ENCODE measurements around the genes TTL and IL36RN.

DNA sequence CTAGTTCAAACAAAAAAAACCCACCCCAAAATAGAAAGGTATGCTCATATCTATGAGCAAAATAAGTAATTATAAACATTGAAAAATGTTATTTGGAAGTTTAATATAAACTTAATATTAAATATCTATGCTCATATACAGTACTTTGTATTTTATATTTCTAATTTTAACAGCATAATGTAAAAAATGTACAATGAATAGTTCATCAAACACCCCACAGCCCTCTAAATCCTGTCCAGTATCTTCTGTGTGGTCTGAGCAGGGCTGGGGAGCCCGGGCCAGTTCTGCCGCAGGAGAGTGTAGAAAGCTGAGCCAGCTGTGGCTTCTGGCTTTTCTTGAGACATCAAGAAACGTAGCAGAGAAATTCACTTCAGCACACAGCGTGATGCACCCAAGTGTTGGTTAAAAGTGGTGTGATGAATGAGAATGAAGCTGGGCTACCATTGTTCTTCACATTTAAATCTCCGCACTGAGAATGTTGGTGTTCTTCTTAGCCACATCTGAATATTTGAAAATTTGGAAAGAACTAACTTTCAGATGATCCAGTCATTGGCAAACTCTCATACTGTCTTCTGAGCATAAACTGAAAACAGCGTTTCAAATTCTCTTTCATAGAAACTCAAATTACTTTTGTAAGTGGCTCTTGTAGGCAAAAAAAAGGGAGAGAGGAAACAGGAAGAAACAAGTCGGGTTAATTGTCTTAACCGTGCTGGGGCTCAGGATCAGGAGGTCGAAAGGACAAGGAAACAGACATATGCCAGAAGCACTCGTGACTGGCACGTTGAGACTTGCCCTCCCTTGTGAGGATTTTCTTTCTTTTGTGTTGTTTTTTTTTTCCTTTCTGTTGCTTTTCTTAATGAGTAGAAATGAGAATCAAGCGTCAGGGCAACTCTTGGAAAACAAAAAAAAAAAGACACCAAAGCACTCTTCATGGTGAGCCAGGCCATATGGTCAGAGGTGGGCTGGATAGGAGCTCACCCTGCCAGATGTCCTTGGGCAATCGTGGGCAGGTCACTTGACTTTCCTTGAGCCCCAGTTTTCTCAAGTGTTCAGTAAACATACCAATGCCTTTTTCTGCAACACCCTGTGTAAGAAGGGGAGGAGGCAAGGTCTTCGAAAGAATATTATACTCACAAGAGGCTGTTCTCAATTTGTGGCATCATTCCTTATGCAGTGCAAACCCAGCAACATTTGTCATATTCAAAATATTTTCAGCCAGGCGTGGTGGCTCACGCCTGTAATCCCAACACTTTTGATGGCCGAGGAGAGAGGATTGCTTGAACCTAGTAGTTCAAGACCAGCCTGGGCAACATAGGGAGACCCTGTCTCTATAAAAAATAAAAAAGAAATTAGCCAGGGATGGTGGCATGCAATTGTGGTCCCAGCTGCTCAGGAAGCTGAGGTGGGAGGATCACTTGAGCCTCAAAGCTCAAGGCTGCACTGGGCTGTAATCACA is 23.2 kb upstream of the TMEM87B start:
- RRBS, result no CpG with 5 or more reads among the region's 17 CpGs

GRCh38 chr2:112055780-112056255 is 749 bp downstream of the TMEM87B start:
- RRBS, result no CpG with 5 or more reads among the region's 33 CpGs

- RRBS, result no CpG with 5 or more reads among the region's 20 CpGs
Observed at GRCh38 chr2:112155908-112156547, 17.8 kb downstream of the FBLN7 start.

DNA sequence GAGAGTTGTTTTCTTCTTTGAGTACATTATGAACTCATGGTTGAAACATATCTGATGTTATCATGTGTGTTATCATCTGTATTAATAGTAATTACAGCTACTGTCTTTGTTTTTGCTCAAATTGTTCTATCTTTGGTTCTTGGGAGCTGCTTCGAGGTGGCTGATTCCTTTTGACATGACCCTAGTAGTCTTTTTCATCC is 52.2 kb downstream of the FBLN7 start:
- RRBS, result no CpG with 5 or more reads among the region's 1 CpG

DNA sequence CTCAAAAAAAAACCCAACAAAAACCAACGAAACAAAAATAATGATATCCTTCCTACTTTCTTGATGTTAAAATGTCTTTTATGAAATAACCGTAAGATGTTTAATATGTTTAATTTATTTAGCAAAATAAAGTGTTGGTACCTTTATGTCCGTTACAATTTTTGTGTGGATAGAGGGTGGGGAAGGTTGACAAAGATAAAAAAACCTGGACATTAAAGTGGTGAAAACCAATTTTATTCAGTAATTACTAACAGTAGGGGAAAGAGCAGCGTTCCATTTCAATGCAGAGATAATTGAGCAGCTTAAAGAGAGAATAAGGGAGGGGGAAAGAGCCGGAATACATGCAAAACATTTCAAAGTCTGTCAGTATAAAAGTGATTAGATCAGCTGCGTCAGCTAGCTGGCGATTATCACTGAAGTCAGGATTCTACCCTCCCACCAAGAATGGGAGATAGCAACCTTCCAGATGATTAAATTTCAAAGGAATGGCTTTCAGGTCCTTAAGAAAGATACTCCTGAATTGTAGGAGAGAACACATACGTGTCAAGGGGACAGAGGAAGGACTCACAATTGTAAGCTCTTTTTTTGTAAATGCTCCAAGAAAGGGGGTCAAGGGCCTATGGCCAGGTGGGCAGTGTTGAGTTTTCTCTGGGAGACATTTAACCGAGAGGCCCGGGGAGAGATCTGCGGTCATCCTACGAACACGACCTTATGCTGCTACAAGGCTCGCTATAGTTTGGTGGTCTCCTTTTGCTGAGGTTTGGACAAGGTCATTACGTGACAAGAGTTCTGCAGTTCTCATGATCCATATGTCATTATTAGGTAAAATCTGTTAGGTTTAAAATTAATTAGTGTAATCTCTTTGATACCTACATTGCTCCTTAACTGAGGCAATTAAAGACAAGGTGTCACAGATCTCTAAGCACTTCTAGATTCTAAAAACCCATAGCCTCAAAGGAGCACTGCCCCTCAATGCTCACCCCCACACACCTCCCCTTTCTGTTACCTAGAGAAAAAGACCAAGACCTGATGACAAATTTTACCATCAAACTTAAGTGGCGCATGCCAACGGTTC is 2.6 kb upstream of the ZC3H6 start:
- RRBS, result no CpG with 5 or more reads among the region's 17 CpGs

GRCh38 chr2:112299580-112299983 is 24.2 kb downstream of the ZC3H6 start:
- RRBS, result no CpG with 5 or more reads among the region's 5 CpGs

DNA sequence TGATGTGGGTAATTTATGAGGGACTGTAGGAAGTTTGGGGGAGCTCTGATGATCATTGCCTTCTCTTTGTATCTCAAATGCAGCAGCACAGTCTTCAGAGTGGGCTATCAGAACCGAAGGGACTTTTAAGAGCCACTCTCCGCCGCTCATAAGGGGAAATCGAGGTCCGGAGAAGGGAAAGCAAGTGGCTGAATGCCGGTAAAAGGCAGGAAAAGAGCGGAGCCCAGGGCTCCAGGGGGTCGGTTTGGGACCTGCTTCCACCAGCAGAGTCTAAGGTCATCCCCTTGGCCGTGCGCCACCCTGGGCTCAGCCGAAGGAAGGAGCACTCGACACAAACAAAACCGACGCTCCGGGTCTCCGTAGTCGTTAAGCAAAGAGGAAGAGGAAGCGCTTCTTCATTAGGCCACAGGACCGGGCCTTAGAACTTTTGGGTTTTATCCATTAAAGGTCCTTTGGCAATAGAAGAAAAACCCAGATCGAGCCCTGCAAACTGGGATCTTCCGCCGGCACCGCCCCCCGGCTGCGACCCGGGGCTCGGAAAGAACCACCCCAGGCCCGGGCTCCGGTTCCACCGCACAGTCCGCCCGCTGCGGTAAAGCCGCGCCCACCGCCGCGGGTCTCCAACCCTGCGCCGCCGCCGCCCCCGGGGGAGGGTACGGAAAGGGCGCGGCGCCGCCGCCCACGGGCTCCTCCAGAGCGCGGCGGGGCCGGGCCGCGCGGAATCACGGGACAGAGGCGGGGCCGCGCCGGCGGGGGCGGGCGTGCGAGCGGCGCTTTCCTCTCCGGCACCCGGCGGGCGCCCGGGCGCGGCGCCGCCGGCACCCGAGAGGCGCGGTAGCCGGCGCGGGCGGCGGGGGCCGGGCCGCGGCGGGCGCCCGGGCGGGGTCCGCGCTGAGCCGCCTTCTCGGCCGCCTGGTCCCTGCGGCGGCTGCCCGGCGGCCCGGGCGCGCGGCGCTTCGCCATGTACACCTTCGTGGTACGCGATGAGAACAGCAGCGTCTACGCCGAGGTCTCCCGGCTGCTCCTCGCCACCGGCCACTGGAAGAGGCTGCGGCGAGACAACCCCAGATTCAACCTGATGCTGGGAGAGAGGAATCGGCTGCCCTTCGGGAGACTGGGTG is at the start of gene TTL:
Gene TTL (plus strand): TSS at position 773 of the 1,121 bp plus-strand sequence.
- RRBS, result 1% methylated on average over 67 of the region's 121 CpGs

DNA sequence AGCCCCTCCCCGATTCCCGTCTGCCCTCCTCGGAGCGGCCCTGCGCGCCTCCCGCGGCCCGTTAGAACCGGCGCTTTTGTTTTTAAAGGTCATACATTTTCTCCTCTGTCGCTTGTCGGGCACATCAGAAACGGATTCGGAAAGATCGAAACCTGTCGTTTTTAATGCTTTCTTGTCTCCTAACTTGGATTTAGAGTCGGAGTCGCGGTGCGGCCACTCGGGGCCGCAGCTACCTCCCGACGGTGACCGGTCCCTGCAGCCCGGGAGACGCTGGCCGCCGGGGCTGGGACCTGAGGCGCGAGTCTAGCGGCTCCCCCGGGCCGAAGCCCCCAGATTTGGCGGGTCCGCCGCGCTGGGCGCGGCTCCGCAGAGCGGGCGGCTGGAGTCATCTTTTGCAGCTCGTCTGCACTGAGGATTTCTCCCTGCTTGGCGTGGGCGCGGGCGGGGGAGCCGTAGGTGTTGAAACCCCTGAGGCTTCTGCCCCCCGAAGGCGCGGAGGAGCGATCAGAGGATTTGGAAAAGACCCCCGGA is 614 bp downstream of the TTL start:
- RRBS, result 2% methylated on average over 5 of the region's 55 CpGs

DNA sequence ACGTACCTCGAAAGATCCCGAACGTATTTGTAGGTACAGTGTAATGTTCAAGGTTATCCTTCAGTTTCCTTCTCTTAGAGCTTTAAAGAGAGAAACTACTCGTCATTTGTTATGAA is 607 bp downstream of the POLR1B start:
- RRBS, result no CpG with 5 or more reads among the region's 5 CpGs

- RRBS, result no CpG with 5 or more reads among the region's 14 CpGs
Observed at GRCh38 chr2:112583341-112584019, 929 bp upstream of the CHCHD5 start.

DNA sequence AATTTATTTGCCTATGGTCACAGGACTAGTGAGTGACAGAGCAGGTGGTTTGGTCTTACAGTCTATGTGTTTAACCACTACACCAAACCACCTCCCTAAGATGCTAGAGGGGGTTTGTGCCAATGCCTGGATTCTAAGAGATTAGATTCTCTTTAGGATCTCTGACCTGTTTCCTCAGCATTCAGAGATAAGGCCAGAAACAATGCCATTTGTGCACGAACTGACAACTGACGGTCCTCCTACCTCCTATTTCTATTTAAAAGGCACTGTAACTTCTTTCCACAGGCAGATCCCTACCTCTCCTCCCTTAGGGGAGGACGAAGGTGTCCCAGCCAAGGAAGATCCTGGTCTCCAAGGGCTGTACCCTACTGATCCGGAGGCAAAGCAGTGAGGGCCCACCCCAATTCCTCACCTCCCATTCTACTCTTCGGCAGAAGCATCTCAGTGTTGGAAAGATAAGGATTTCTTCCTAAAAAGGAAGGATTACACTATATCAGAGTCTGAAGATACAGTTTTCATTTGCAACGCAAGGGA is 2.1 kb upstream of the SLC20A1 start:
- RRBS, result no CpG with 5 or more reads among the region's 6 CpGs

DNA sequence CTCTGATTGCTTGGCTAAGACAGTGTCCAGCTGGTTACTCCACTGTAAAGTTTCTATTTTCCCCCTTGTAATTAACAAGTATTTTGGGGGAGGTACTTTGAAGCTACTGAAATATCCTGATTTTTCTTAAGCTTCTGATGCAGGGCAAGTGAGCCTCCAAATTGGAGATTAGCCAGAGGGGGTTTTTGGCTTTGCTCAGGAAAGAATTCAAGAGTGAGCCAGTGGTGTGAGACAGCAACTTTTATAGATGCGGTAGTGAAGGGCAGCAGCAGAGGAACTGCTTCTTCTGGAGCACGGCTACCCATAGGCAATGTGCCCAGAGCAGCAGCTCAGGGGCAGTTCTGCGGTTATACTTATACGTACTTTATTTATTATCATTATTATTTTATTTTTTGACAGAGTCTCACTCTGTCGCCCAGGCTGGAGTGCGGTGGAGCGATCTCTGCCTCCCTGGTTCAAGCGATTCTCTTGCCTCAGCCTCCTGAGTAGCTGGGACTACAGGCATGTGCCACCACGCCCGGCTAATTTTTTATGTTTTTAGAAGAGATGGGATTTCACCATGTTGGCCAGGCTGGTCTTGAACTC is 19.8 kb upstream of the NT5DC4 start:
- RRBS, result no CpG with 5 or more reads among the region's 10 CpGs

DNA sequence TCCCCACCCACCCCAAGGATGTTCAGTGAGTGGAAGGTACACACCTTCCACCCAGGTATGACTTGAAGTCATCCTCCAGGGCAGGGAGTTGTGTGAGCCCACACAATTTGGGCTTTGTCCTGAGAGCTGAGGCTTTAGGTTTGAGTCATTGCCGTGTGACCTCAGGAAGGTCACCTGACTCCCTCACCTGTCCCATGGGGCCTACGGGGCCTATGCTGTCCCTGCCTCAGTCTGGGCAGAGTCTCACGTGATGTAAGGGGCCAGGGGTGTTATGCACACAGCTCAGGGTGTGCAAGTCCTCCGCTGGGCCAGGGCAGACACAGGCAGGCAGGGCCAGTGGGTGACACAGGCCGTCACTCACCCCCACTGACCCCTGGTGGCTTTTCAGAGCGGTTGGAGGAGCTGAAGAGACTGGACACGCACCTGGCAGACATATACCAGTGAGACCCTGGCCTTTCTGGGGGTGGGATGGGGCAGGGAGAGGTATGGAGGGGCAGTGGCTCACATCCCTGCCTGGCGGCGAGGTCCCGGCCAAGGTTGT is 5.1 kb downstream of the NT5DC4 start:
- RRBS, result no CpG with 5 or more reads among the region's 10 CpGs

DNA sequence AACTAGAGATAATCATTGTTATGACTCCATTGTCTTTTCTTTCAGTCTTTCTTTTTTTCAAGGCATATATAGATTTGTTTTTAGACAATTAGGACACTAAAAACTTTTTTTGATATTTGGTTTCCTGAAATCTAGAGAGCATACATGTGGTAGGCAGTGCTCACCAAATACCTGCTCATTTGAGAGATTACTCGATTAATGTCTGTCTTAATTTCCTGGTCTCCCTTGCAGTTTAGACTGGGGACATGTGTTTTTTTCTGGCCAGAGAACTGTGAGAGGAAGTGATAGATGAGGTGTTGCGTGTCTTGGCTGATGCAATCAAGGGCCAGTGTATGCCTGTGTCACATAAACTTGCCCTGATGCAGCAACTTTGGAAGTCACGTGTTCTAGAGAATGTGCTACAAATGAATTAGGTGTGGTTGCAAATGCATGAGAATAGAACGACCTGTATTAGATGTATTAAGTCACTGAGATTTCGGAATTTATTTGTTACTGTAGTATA is 9.8 kb upstream of the IL1A start:
- RRBS, result no CpG with 5 or more reads among the region's 5 CpGs

DNA sequence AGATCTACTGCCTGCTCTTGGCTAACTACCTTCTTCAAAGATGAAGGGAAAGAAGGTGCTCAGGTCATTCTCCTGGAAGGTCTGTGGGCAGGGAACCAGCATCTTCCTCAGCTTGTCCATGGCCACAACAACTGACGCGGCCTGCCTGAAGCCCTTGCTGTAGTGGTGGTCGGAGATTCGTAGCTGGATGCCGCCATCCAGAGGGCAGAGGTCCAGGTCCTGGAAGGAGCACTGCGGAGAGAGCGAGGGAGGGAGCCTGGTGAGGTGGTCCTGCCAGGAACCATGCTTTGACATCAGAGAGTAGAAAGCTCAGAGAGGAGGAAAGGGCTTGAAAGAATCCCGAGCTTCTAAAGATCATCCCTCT is 3.3 kb downstream of the IL1B start:
- RRBS, result no CpG with 5 or more reads among the region's 8 CpGs

- RRBS, result no CpG with 5 or more reads among the region's 8 CpGs
Observed at GRCh38 chr2:112995319-112995579, 10.0 kb upstream of the IL36A start.

DNA sequence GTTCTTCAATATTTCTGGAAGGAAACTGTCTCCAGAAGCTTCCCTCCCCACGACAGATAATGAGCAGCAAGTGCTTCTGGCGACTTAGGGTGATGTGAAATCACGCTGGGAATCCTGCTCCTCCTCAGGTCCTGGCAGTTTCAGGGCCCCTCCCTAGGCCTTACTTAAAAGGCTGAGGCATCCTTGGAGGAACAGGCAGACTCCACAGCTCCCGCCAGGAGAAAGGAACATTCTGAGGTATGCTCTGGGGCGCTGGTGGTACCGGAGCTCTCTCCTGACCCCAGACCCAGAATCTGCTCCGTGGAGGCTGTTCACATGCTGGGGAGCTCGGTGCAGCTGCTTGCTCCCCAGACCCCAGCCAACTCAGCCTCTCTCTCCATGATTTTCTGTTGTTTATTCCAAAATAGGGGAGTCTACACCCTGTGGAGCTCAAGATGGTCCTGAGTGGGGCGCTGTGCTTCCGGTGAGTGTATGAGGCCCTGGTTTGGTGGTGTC is at the start of gene IL36RN:
Gene IL36RN (plus strand): TSS at position 194 of the 495 bp plus-strand sequence.
- RRBS, result no CpG with 5 or more reads among the region's 10 CpGs

DNA sequence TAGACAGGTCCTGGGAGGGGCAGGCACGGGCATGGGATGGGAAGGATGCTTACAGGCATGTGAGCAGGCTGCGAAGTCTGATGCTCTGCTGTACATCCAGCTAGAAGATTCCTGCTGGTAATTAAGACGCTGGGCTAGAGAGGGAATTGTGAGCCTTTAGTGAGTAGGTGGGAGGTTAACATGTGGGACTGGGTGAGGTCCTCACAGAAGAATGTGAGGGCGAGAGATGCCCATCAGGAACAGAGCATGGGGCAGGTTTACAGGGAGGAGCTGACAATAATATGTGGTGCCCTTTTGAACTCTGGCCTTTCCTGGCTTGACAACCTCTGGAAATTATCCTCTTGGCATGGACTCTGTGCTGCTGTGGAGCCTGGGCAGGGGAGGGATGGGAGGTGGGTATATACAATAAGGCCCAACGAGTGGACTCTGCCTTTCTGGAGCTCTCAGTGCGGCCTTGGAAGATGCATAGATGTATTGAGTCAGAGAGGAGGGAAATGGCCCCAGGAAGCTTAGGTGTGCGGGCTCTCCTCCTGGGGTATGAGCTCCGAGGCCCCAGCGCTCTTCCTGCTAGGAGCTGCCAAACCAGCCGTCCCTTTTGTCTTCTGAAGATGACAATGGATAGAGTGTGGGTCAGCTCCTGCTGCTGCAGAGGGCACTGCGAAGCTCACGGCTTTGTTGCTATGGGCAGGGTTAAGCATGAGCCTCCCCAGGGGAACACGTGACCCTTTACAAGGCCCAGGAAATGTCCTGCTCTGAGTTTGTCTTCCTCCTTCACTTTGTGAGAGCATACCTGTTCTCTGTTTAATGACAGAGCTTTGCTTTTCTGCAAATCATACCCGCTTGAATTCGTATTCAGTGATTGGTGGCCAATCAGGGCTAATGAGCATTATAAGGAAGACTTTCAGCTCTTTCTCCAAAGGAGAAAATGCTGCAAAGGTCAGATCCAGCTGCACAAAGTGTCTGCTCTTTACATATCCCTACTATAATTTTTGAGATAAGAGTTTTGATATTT is 8.7 kb upstream of the PSD4 start:
- RRBS, result no CpG with 5 or more reads among the region's 15 CpGs

DNA sequence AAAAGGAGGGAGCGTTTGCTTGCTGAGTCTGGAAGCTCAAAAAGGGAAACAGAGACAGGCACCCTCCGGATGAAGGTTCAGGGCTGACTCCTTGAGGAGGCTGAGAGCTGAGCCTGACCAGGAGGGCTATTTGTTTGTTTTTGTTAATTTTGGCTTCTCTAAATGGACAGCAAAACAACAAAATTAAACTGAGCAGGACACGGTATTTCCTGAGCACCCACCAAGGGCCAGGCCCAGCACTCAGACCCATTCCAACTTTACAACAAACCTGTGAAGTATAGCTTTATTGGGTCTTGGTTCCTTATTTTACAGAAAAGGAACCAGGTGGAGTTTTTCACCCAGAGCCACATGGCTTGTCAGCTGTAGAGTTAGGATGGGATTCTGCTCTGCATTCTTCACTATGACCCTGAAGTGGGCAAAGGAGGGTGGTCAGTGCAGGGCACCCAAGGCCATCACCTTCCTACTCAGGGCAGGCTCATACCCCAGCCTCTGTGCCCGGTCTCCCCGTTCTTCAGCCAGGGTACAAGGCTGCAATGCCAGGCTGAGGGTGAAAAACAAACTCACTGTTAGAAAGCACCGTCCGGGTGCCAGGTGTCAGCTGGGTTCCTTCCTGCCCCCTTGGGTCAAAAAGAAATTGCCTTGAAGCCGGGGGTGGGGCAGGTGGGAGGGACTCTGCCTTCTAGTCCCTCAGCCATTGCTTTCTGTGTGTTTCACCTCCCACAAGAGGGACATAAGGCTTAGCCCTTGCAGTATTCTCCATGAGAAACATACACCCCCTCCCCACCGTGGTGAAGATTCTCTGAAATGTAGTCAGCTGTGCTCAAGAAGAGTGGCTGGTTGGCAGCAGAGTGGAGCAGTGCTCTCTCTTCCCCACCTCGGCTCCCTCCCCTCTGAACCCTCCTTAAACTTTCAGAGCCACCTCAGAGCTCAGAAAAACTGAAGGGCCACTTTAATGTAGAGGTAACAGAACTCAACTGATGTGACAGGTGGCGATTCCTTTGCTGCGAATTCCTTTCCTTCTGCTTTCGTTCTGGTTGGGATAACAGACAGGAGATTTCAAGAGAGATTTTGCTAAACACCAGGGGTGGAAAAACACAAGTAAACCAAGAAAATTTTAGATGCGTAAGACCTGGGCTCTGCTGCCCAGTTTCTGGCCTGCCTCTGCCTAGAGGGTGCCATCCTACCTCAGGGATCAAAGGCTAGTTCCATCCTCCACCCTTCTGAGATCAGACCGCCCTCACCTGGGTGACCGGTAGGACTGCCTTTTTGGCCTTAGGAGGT is 2.3 kb downstream of the PSD4 start:
- RRBS, result 53% methylated on average over 5 of the region's 16 CpGs

All from pericardium (tissue), 1 donor.